Glomerular endothelial cell (primary cell): Measurements from ENCODE around the genes HNF1B and EPOP.

DNA sequence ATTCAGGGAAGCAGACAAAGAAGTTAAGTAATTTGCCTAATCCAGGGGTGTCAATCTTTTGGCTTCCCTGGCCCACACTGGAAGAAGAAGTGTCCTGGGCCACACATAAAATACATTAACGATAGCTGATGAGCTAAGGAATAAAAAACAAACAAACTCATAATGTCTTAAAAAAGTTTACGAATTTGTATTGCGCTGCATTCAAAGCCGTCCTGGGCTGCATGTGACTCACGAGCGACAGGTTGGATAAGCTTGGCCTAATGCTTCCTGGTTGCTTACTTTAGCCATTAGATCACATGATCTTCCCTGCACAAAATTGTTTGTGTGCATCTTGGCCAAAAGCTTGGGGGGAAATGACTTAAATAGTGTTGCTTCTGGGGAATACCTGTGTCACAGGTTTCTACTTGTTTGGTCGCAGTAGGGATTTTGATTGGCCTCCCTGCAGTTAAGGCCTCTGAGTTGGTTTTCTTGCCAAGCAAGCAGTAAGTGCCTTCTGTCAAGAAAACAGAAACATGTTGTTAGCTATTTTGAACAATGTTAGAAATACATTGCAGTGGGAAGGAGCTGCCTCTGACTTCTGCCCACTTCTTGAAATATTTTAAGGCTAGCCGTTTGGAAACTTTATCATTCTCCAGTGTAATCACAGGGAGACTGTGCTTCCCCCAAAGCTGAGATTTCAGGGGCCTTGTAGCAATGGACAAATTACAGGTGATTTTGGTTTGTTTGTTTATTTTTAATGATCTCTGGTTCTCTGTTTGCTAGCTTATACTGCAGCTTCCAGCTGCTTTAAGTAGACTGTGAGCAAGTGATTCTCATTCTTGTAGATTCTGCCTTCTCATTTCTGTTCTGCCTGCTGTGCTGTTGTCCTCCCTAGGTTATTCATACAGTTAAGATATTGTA lies 39.5 kb upstream of the DUSP14 start:
- RAMPAGE, long total RNA: no peak

GRCh38 chr17:37490824-37491674 lies 1.4 kb downstream of the DUSP14 start:
- RAMPAGE, long total RNA: no peak

DNA sequence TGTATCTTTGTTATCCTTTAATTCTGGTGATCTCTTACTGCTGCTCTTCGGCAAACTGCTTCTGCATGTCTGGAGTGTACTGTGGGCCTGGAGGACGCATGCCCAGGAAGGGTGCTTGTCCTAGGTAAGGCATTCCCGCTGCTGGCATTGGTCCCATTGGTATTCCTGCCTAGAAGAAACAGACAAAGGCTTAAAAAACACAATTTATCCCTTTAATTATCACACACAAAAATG lies 22.9 kb downstream of the SYNRG start:
- RAMPAGE, long total RNA: no peak

DNA sequence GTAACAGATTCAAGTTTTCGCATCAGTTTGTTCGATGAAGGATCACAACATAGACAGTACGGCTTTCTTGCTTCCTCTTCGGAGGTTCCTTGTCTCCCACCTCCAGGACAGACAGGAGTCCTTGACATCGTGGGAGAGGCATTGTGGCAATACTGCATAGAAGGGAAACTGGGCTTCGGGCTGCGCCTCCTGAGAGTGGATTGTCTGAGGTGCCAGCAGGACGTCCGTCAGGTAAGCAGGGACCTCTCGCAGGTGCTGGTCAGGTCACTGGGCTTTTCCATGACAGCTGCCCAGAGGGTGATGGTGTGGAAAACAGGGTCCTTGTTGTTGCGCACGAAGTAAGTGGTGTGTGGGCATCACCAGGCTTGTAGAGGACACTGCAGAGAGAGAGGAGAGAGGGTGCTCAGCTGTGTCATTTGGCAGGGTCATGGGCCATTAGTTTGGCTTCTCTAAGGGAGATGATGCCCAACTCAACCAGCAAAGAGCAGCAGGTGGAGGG lies 43.8 kb upstream of the DDX52 start:
- RAMPAGE, long total RNA: no peak

DNA sequence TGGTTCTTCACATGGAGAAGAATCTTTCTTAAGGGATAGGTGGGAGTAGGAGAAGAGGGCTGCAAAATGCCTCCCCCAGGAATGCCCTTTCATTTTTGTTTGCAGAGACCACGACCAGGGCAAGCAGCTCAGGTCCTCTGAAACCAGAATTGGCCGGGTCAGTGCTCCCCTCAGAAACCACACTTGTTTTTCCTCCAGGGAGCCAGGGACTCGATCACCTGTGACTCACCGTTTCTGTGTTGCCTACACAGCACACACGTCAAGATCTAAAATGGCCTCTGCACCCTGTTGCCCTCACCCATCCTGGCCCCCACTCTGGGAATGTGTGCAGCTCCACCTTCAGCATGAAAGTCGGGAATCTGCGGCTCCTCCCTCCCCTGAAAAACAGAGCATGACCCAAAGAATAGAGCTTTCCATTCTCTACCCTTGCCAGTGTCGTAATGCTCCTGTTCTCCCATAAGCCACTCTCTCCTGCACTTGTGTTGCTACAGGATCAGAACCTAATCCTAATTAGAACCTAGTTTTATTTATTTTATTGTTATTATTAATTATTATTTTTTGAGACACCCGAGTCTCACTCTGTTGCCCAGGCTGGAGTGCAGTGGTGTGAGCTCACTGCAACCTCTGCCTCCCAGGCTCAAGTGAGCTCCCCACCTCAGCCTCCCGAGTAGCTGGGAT lies 36.0 kb downstream of the HNF1B start:
- RAMPAGE, long total RNA: no peak

DNA sequence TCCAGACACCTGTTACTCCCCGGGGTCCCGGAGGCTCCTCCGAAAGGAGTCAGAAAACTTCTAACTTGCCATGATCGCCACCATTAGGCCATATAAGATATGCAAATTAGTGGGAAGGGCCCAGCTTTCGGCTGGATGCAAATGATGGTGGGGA lies at the start of gene HNF1B:
Gene HNF1B (minus strand): TSS at position 62 of the 154 bp plus-strand sequence.
- RAMPAGE, long total RNA: no peak

GRCh38 chr17:37766965-37767286 lies 22.1 kb upstream of the HNF1B start:
- RAMPAGE, long total RNA: no peak

DNA sequence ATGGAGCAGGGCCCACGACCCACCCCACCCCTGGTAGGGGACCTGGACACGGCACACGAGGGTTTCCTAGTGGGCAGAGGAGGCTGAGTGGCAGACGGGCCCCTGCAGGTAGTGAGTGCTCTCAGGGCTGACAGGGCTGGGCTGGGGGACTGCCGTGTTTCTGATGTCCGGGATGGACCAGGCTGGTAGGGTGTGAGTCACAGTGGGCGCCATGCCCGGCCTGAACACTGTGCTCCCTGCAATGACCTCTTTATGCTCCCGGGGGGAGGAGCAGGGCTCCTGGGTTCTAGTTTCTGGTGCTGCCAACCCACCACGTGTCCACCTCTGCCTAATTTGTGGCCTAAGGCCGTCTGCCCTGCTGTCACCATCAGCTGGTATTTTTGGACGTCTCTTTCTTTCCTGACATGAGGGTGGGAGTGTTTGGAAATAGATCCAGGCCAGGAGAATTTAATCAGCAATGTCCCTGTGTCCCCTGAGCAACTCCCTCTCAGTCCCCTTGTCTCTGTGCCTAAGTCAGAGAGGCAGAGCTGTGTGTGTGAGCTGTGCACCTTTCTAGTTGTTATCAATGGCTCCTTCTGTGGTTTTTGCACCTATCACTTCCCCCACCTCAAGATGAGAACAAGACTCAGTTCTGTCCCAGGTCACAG lies 26.4 kb downstream of the ARHGAP23 start:
- RAMPAGE, long total RNA: no peak

DNA sequence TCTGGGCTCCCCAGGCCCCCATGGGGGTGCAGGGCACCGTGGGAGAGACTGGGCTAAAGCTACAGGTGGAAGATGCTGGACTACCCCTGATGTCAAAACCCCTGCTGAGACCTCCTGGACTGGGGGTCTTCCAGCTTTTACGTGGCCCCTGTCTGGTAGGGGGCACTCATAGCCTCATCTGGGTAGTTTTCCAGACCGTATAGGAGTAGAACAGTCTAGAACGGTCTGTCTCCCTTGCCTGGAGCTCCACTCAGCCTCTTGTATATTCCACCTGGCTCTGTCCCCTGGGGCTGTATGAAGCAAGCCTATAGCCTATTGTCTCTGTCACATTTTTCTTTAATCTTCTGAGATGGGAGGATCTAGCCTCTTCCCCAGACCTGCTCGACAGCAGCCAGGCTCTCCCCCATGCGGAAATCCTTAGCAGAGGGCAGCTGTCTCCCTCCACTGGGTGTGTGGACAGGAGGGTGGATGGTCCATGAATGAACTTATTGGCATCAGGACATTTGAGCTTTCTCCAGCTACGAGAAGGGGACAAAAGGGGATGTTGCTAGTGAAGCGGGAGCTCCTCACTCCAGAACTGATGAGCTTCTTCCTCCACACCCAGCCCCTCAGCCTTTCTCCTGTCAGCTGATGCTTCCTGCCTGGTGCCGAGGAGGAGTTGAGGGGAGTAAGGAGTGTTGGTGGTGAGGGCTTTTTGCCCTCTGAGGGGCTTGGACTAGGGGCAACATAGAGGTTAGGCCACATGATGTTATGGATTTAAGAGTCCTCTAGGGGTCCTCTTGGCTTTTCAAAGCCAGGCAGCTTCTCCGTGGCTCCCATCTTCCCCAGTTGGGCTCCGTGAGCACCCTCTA lies 27.8 kb downstream of the ARHGAP23 start:
- RAMPAGE, long total RNA: no peak

GRCh38 chr17:38463403-38464197 lies 35.3 kb downstream of the ARHGAP23 start:
- RAMPAGE, long total RNA: no peak

DNA sequence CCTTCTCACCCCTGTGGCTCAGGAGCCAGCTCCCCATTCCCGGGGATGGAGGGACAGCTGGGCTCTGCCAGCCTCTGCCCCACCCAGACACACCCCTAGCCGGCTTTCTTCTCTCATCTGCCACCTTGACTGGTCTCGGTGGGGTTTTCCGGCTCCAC lies 37.3 kb downstream of the ARHGAP23 start:
- RAMPAGE, long total RNA: no peak

GRCh38 chr17:38482407-38482895 lies 54.2 kb downstream of the ARHGAP23 start:
- RAMPAGE, long total RNA: no peak

GRCh38 chr17:38484126-38484495 lies 55.8 kb downstream of the ARHGAP23 start:
- RAMPAGE, long total RNA: no peak

DNA sequence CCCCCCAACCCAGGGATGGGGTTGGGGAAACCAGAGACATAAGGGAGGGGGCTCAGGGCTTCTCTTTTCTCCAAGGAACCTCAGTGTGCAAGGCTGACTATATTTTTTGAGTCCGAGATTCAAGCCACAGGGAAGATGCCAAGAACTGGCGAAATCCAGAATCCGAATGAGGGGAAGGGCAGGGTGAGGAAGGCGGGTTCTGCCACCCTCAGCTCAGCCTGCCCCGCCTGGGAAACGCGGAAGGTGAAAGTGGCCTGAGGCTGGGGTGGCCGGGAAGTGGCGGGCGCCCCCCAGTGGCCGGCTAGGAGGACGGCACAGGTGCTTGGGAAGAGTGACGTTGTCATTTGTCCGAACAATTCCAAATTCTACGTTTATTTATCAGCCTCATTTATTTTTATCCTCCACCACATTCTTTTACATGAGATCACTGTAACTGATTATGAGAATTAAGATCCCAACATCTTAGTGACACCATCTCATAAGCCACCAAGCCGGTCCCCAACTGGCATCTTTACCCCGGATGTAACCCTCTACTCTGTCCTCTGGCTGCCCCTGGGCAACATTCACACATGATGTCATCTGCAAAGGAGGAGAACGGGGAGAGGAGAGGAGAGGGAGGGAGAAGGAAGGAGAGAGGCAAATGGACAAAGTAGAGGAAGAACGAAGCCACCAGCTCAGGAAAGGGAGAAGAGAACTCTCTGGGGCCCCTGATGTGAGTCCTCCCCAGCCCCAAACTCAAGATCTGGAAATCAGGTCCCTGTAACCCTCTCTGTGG lies 21.3 kb downstream of the SRCIN1 start:
- RAMPAGE, long total RNA: no peak

- RAMPAGE, long total RNA: no peak
These were observed at the start of gene EPOP for GRCh38 chr17:38674807-38675462. Gene EPOP, minus strand, starts transcription at chr17:38674957.

- RAMPAGE, long total RNA: no peak
These were observed 7.2 kb downstream of the MLLT6 start for GRCh38 chr17:38712071-38712927.

DNA sequence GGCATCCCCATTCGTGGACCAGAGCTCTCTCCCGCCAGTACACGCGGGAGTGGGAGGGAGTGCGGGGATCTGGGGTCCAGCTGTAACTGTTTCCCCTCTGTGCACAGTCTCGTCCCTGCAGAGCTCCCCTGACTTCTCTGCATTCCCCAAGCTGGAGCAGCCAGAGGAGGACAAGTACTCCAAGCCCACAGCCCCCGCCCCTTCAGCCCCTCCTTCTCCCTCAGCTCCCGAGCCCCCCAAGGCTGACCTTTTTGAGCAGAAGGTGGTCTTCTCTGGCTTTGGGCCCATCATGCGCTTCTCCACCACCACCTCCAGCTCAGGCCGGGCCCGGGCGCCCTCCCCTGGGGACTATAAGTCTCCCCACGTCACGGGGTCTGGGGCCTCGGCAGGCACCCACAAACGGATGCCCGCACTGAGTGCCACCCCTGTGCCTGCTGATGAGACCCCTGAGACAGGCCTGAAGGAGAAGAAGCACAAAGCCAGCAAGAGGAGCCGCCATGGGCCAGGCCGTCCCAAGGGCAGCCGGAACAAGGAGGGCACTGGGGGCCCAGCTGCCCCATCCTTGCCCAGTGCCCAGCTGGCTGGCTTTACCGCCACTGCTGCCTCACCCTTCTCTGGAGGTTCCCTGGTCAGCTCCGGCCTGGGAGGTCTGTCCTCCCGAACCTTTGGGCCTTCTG lies 11.3 kb downstream of the MLLT6 start:
- RAMPAGE, long total RNA: no peak

GRCh38 chr17:38731795-38732275 lies 1.7 kb downstream of the CISD3 start:
- RAMPAGE, long total RNA: no peak

DNA sequence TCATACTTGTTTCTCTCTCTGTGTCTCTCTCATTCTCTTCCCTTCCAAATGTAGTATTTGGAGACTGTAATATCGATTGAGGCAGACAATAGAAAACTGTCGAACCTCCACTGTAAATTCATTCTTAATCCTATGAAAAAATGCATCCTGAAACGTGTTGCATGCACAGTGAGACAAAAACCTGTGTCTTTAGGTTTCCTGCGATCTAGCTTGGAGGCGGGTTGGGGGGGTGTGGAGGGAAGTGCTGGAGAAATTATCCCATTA lies 1.3 kb upstream of the PSMB3 start:
- RAMPAGE, long total RNA: no peak

DNA sequence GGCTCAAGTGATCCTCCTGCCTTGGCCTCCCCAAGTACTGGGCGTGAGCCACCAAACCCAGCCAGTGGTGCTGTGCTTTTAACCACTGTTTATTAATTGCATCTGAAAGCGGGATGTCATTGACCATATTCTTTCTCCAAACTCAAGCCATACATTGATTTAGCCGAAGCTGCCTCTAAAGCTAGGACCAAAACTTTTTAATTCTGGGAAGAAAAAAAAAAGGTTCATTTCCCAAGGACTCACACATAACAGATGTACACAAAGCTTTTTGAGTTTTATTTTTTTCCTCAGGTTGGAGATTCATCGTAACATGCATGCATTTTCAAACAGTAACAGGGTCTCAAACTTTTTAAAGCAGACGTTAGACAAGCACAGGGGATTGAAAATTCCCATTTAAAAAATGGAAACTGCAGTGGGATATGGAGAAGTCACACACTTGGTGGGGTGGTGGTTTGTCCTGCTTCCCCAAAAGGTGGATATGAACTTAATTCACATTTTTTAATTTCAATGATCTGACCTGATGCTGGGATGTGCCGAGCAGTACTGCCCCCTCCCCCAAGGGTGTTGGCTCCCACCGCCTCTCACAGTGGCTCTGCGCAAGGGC lies 13.0 kb downstream of the PSMB3 start:
- RAMPAGE, long total RNA: no peak